Epithelial cell of proximal tubule (primary cell): ENCODE measurements around a stretch of chr10.

GRCh38 chr10:121926499-121927124, 1.2 kb downstream of the ATE1 start:
- RAMPAGE, long total RNA = no peak
- RRBS = no CpG with 5 or more reads among the region's 14 CpGs

- RAMPAGE, long total RNA = no peak
- RRBS = no CpG with 5 or more reads among the region's 2 CpGs
Measured at GRCh38 chr10:121928860-121929084, 941 bp upstream of the ATE1 start.

- RAMPAGE, long total RNA = no peak
- RRBS = no CpG with 5 or more reads among the region's 6 CpGs
Measured at GRCh38 chr10:121987757-121988122, 1.2 kb upstream of the TACC2 start.

- RAMPAGE, long total RNA = no peak
- RRBS = no CpG with 5 or more reads among the region's 14 CpGs
Measured at GRCh38 chr10:122044676-122045511, 55.9 kb downstream of the TACC2 start.

DNA sequence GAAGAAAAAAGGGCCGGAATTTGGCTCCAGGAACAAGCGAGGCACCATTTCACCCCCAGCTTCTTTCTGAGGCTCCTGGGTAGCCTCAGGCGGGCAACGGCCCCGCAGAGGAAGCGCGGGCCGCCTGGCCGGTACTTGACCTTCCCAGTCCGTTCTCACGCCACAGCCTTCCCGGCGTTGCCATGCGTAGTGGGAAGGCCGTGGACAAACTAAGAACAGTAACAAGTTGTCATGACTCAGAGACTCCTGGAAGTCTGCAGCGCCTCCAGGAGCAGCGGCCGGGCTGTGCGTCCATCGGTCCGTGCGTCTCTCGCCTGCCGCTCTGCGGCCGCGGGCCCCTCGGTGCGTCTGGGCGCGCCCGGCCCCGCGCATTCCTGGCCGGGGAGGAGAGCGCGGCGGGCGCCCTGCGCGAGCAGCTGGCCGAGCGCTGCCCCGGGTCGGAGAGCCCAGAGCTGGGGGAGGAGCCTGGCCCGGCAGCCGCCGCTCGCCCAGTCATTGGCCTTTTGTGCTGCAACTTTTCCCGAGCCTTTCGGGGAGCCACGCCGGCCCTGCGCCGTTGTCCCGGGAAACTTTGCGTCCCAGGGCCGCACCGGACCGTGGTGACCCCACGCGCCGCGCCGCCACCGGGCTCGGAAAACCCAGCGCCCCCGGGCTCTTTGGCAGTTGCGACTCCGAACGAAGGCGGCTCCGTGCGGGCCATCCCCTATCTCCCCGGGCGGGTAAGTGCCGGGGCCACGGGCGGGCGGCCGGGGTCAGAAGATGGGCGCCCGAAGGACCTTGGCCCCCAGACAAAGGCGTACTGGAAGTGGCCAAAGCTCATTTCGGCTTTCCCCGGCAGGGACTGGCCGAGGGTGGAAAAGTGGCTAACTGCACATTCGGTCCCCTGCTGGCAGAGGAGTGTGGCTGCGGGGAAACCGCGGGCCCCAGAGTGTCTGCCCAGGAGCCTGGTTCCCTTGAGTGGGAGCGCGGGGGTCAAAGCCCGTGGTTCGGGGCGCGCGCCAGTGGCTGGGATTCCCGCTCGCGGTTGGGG, 123.9 kb downstream of the TACC2 start:
- RAMPAGE, long total RNA = no peak
- RRBS = 1% methylated on average over 56 of the region's 102 CpGs

DNA sequence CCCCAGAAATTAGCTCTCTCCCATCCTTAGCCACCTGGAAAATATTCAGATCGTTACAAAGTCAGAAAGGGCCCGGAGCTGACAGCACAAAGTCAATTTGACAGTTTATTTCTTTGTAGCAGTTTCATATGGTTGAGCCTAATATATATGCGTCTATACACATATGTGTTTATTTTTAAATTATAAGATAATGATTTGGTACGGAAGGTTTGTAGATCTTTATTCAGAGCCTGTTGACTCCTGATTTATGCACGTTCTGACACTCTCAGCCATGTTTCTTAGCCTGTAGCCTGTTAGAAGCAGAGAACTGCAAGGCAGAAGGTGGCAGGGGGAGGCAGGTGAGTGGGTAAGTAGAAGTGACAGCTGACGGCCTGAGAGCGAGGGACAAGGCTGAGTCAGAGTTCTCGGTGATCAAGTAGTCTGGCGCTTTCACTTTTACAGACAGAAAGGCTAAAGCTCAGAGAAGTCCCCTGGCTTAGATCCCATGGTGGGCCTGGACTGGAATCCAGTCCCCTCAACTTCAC, 138.8 kb downstream of the TACC2 start:
- RAMPAGE, long total RNA = no peak
- RRBS = no CpG with 5 or more reads among the region's 9 CpGs

DNA sequence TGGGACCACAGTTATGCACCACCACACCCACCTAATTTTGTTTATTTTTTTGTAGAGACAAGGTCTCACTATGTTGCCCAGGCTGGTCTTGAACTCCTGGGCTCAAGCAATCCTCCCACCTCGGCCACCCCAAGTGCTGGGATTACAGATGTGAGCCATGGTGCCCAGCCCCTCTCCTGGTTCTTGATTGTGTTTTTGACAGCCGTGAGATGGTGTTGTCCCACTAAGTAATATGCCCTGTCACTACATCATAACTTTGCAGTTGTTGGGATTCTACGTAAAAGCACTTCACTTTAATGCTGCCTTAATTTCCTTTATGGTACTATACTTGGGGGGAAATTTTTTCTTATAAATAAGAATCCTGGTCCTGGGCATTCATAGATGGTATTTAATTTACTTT, 110.0 kb upstream of the BTBD16 start:
- RAMPAGE, long total RNA = no peak
- RRBS = no CpG with 5 or more reads among the region's 3 CpGs

- RAMPAGE, long total RNA = no peak
- RRBS = 39% methylated on average over 8 of the region's 26 CpGs
Measured at GRCh38 chr10:122162778-122163369, 108.2 kb upstream of the BTBD16 start.

GRCh38 chr10:122286711-122287351, 15.7 kb downstream of the BTBD16 start:
- RAMPAGE, long total RNA = no peak
- RRBS = no CpG with 5 or more reads among the region's 9 CpGs

GRCh38 chr10:122487242-122487599, 25.9 kb downstream of the HTRA1 start:
- RAMPAGE, long total RNA = no peak
- RRBS = no CpG with 5 or more reads among the region's 7 CpGs

DNA sequence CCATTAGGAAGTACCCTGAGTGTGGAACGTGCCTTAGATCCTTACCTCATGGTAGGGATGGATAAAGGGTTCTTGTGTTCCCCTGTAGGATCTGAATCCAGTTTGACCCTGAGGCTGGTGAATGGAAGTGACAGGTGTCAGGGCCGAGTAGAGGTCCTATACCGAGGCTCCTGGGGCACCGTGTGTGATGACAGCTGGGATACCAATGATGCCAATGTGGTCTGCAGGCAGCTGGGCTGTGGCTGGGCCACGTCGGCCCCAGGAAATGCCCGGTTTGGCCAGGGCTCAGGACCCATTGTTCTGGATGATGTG, 31.6 kb downstream of the DMBT1 start:
- RAMPAGE, long total RNA = no peak
- RRBS = no CpG with 5 or more reads among the region's 7 CpGs

DNA sequence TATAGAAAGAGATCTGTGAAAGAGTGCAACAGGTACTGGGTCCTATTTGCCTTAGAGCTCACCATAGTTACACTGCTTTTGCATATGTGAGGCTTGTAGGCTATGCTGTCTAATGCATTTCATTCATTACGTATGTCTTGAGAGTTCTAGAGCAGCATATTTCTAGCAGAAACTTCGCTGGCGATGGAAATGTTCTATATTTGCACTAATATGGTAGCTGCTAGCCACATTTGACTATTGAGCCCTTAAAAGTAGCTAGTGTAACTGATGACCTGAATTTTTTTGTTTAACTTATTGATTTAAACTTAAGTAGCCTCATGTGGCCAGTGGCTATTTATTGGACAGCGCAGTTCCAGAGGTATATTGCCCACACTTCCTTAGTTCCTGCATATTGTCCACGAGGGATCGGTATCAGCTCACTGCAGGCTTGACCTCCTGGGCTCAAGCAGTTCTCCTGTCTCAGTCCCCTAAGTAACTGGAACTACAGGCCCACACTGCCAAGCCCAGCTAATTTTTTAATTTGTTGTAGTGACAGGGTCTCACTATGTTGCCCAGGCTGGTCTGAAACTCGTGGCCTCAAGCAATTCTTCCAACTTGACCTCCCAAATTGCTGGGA, 3.7 kb downstream of the PSTK start:
- RAMPAGE, long total RNA = no peak
- RRBS = no CpG with 5 or more reads among the region's 7 CpGs

DNA sequence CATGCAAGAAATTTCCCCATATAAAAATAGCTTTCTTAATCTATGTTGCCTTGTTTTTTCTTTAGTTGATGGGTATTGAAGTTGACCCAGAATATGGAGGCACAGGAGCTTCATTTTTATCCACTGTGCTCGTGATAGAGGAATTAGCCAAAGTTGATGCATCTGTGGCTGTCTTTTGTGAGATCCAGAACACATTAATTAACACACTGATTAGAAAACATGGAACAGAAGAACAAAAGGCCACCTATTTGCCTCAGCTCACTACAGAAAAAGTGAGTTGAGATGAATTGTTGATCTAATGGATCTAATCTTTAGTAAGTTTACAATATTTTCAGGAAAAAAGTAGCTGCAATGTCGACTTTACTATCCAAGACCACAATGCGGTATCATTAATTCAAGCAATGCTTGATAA, 31.6 kb downstream of the ACADSB start:
- RAMPAGE, long total RNA = no peak
- RRBS = no CpG with 5 or more reads among the region's 3 CpGs

- RAMPAGE, long total RNA = no peak
- RRBS = 3% methylated on average over 30 of the region's 61 CpGs
Measured at GRCh38 chr10:123136743-123137430, 1.1 kb downstream of the HMX3 start.

DNA sequence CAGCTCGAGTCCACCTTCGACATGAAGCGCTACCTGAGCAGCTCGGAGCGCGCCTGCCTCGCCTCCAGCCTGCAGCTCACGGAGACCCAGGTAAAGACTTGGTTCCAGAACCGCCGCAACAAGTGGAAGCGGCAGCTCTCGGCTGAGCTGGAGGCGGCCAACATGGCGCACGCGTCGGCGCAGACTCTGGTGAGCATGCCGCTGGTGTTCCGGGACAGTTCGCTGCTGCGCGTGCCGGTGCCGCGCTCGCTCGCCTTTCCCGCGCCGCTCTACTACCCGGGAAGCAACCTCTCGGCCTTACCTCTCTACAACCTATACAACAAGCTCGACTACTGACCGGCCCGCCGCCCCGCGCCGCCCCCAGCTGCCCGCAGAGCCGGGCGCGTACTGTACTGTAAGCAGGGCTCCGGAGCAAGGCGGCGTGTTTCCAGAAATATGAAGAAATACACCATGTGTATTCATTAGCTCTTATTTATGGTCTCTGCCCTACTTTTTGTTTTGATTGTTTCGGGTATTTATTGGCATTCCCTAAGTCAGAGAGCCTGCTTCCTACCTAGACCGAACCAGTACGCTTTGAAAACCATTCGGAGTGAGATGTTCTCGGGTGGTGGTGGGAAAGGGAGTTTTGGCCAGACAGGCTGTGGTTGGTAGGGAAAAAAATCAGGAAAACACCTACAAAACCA, 2.0 kb downstream of the HMX2 start:
- RAMPAGE, long total RNA = no peak
- RRBS = 4% methylated on average over 18 of the region's 52 CpGs

GRCh38 chr10:123157920-123158371, 3.7 kb downstream of the BUB3 start:
- RAMPAGE, long total RNA = no peak
- RRBS = no CpG with 5 or more reads among the region's 4 CpGs

DNA sequence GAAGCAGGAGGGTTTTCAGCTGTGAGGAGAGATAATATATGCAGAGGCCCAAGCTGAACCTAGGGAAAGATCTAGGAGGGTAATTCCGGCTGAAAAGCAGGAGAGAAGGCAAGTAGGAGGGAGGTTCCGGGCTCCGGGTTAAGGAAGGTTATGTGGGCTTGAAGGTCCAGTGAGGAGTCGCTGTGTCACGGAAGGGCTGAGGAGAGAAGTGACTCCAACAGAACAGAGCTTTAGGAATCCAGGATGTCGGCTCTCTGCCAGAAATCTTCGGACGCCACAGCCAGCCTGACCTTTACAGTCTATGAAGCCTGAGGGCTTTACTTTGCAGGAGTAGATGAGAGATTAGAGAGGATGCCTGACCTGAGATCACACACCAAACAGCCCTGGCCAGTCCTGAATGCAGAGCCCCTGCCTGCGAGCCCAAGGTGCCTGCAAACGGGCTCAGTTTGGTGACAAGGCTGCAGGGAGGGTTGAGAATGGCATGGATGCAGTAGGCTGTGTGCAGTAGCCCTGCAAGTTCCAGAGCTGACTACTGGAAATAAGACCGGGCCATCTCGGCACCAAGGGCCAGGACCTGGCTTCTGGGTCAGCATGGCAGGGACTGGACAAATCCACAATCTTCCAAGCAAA, 77.8 kb downstream of the GPR26 start:
- RAMPAGE, long total RNA = no peak
- RRBS = no CpG with 5 or more reads among the region's 12 CpGs

- RAMPAGE, long total RNA = no peak
- RRBS = no CpG with 5 or more reads among the region's 5 CpGs
Measured at GRCh38 chr10:123906176-123906650, 14.6 kb upstream of the CPXM2 start.

GRCh38 chr10:124009980-124010445, 83.4 kb downstream of the CHST15 start:
- RAMPAGE, long total RNA = no peak
- RRBS = no CpG with 5 or more reads among the region's 23 CpGs

DNA sequence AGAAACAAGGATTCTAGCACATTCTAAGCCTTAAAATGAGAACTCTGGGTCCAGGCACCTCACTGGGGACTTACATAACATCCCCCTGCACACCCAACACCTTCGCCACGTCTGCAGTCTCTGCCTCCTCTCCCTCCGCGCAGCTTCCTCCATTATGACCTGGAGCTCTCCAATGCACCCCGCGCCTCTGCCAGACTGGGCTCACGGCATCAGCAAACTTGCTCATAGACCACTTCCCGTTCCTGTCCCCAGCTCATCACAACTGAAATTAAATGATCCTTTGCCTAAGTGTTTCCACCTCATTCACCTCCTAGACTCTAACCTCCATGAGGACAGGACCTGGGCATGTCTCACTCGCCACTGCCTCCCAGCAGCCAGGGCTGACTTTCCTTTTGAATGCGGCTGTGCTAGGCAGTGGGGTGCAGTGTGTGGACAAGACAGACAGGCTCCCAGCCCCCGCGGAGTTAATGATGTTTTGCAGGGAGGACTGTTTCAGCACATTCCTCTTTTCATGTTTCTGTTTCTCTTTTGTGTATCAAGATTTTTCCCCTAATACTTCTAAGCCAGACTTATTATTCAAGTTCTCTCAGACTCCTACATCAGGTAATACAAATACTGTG, 18.8 kb downstream of the CHST15 start:
- RAMPAGE, long total RNA = no peak
- RRBS = no CpG with 5 or more reads among the region's 12 CpGs